SJCRH30 (cell line): ENCODE measurements around a stretch of chr5.

DNA sequence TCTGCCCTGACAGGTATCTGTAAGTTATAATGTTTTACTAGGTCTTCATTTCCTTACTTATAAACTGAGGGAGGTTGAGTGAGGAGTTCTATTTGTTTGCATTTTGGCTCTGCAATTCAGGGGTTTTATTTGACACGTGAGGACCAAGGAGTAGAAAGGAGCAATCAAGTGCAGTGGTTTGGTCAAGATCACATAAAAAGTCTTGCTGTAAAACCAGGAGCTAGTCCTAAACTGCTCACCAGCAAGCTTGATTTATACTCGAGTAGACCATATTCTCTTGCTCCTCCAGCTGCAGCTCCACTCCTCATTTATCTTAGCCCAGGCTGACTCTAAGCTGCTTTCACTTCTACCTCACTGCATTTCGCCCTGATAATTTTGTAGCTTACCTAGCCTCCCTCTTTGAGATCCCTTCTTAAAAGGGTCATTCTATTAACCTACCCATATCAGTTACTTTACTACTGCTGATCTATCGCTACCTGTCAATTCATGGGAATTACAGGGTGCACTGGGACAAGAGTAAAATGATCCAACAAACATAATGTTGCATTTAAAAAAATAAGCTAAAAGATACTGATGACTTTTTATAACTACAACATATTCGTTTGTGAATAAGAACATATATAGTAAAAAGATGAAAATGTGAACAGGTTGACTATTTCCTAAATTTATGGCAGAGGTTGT lies 541.4 kb downstream of the RAB3C start:
- RAMPAGE, long total RNA = no peak

- RAMPAGE, long total RNA = no peak
These were observed 561.1 kb downstream of the RAB3C start for GRCh38 chr5:59143874-59144533.

- RAMPAGE, long total RNA = no peak
These were observed 610.9 kb downstream of the RAB3C start for GRCh38 chr5:59193802-59194104.

- RAMPAGE, long total RNA = no peak
These were observed 562.3 kb downstream of the PDE4D start for GRCh38 chr5:59331199-59331687.

GRCh38 chr5:59351407-59351710 lies 542.2 kb downstream of the PDE4D start:
- RAMPAGE, long total RNA = no peak

GRCh38 chr5:59458969-59459841 lies 434.3 kb downstream of the PDE4D start:
- RAMPAGE, long total RNA = no peak

- RAMPAGE, long total RNA = no peak
These were observed 309.9 kb downstream of the PDE4D start for GRCh38 chr5:59583613-59584058.

DNA sequence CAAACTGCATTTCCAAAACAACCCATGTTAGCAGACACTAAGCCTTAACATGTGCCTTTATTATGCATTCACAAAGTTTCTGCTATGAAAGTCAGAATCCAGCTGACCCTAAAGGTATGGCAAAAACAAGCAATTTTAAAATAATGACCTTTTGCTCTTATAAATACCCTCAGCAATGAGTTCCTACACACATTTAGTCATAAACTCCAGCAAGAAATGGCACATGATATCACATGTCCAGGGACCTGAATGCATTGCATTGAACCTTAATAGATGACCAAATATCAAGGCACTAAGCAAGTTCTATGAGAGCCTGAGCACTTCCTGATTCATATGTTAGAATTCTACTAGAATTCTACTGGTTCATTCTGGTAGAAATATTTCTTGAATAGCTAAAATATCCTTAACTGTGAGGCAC lies 308.1 kb downstream of the PDE4D start:
- RAMPAGE, long total RNA = no peak

DNA sequence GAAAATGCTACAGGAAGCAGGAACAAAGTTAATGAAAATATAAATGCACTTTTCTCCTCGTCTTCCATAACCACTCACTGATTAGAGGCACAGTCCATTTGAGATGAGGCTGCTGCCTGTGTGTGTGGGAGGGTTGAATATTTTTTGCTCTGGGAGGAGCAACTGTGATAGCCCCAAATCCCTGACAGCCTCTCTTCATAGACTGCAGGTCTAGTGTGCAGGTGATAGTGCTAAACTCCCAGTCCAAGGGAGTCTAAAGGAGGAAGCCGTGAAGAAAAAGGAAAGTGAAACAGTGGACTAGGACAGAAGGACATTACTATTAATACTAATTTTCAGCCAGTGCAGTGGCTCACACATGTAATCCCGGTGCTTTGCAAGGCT lies 295.1 kb downstream of the PDE4D start:
- RAMPAGE, long total RNA = no peak

DNA sequence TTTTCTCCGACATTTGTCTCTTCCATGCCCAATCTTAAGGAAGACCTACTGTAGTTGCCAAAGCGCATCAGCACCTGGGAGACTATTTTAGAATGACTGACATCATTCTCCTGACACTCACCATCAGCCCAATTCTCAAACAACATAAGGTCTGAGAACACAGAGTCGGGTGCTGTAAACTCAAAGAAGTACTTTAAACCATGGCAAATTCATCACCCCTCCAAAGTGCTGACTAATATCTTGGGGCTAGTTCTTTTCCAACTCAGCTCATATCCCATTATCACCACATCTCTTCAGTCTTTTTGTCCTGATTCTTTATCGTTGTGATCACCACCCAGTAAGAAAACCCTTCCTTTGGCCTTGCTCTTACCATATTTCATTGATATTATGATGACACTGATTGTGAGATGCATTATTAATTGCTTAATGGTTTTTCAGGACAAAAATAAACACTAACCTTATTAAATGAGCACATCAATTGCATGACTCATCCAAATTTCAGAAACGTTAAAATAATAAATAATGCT lies 270.9 kb downstream of the PDE4D start:
- RAMPAGE, long total RNA = no peak

GRCh38 chr5:60339857-60340431 lies 360.0 kb downstream of the DEPDC1B start:
- RAMPAGE, long total RNA = no peak

DNA sequence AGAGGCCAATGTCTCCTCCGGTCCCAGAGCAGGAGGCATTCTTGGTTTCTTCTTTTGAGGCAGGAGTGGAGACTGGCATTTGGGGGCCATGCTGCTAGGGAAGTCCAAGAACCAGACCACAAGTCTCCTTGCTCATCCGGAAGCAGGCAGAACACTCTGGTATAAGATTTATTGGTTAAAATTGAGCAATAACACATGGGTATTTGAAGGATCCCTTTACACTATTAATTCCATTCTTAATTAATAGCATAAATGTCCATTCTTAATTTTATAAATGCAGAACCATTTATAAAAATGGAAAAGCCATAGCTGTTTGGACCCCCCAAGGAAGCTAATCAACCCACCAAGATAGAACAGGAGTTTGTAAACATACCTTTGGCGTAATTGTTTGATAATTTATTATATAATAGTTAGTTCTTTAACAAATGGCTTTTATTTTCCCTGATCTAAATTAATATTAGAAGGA lies 239.3 kb downstream of the DEPDC1B start:
- RAMPAGE, long total RNA = no peak

GRCh38 chr5:60539672-60540059 lies 160.3 kb downstream of the DEPDC1B start:
- RAMPAGE, long total RNA = no peak

DNA sequence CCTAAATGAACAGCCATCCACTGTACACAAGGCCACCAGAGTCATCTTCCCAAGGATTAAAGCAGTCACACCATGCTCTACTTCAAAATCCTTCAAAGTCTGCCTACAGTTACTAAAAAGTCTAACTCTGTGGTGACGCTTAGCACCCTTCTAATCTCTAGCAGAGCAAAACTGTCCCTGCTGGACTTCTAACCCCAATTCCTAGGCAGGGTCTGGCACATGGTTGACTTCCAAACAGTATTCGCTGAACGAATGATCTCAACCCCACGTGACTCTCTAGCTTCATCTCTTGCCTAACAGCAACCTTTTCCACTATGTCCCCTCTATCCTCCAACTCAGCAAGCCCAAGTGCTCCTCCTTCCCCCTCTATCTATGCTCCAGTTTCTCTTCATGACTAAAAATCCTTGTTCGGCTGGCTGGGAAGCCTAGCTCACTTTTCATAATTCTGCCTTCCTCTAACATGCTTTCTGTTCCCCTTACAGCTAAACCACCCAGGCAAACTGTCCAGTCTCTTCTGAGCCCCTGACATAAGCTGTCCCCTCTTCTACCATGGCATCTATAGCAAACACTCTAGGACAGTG lies 22.9 kb downstream of the ELOVL7 start:
- RAMPAGE, long total RNA = no peak

DNA sequence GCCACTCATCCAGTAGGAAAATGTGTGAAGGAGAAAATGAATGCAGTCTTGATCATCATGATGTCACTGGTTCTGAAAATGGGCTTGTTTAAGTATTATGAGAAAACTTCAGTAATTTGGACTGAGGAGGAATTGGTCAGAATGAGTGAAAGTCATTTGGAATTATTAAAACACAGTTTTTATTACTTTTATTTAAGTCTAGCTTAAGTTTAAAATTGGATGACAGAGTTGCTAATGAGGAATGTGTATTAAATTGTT lies 74.5 kb upstream of the ZSWIM6 start:
- RAMPAGE, long total RNA = no peak

DNA sequence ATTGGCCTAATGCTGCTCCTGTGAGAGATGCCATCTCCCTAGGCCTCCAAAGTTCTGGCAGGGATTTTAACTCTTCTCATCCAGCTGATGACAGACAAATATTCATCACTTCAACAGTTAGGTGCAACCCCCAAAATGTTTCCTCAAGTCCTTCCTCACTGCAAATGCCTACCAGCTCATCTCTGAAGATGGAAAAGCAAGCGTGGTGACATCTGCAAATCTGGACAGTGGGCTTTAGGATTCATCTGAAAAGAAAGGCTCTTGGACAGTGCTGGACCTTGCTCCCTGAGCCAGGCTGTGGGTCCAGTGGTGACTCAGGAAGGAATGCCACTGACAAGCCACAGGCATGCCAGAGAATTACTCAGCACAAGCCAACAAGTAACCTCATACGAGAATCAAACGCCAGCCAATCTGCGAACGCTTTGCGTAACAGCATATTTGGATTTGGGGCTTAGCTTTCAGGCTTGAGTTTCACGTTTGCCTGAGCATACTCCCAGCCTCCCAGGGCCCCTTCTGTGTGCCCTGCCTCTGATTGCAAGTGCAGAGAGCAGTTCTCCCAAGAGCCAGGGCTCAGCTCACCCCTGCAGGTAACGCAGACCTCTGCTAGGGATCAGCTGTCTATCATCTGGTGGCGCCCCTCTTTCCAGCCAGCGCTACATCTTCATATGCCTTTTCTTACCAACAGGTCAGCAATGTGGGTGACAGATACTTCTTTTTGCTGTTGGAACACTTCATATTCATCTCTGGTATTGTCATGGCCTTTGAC lies 30.3 kb upstream of the ZSWIM6 start:
- RAMPAGE, long total RNA = no peak

GRCh38 chr5:61330243-61330979 lies 1.6 kb upstream of the ZSWIM6 start:
- RAMPAGE, long total RNA = no peak

DNA sequence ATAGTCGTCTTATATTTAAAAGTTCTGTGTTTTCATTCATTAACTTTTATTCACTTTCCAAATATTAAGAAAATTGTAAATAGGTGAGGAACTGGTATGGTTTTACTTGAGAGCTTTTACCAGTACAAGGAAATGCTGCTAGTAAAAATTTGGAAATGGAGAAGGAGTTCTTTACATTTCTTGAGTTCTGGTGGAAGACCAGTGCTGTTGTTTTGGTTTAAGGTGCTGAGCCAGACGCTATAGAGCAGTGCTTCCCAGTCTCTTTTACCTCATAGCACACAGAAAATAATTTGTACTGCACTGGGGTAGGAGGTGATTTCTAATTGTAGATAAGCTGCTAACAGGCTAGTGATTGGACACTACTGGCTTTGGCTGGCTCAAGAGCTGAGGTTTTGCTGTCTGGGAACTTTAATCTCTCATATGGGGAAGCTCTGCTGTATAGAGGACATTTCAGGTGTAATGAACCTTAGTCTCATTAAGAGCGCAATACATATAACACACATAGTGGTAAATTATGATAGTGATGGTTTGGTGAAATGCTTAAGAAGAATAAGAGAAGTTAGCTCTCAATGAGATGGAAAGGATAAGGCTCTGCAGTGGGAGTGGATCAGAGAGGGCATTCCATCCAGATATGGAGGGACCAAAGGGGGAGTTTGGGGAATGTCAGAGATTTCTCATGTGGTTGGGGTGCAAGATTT lies 26.6 kb downstream of the ZSWIM6 start:
- RAMPAGE, long total RNA = no peak

DNA sequence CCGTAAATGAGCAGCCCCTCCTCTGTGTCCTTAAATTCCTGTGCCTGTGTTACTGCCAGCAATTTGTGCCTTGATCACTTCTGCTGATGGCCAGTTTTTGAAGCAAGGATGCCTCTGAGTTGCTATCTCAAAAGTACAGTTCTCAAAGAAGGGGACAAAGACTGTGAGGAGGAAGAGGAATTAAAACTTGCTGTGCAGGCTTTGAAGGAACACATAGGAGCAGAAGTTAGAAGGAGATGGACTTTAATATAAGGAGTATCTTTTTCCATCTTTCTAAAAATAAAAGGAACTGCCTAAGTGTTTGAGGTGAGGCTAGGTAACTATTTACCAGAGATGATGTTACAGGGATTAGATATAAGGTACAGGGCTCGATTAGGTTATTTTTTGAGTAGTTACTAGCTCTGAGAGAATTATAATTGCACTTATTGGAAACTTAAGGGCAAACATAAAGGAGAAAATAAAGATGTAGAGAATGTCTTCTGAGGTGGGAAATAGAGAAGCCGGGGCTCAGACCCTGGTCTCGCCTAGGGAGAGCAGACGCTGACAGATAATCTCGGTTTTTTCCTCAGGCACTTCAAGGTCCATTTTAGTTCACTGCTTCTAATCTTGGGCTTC lies 92.0 kb downstream of the ZSWIM6 start:
- RAMPAGE, long total RNA = no peak

DNA sequence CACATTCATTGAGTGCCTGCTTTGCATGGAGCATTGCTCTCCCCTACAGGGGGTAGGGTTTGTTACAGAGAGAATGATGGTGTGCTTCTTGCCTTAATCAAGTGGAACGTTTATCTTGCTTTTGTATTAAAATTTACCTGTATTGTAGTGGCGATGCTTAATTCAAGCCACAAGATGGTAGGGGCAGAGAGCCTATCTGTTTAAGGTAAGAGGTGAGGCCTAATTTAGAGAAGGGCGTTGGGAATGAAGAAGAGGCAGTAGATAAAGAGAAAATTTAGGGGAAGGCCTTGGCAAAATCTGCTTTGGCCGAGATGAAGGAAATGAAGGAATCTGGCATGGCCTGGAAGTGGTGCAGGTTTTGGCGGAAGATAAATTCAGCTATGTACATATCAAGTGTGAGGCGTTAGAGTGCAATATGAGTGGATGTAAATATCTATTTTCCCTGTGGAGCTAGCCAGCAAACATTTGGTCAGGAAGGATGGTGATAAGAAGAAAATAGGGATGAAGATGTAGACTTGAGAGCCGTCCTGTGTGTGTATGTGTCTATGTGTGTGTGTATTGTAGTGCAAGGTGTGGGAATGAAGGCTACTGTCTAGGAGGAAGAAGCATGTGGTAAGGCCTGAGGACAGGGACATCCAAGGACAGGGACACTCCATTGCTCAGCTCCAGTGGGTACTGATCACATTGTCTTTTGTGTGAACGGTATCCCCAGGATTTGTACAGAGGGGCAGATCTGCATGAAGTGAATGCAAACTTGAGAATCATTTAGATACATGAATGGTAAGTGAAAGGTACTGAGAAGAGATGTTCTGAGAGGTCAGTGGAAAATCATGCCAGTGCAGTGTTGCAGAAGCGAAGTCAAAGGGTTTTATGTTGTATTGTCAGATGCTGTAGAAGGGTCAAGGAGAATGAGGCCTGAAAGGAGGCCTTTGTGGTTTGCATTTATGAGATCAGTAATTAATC lies 97.4 kb downstream of the ZSWIM6 start:
- RAMPAGE, long total RNA = no peak